Suprapubic skin (tissue), 4 donors: Measurements from ENCODE around the gene CRADD.

GRCh38 chr12:92131716-92132840 is 13.6 kb downstream of the BTG1 start:
- PRO-cap, result no peak
- RAMPAGE, long total RNA, 4 experiments, result no peak in any of the 4 experiments

- PRO-cap, result no peak
- RAMPAGE, long total RNA, 4 experiments, result no peak in any of the 4 experiments
These were observed 152.2 kb upstream of the BTG1 start for GRCh38 chr12:92297743-92298393.

DNA sequence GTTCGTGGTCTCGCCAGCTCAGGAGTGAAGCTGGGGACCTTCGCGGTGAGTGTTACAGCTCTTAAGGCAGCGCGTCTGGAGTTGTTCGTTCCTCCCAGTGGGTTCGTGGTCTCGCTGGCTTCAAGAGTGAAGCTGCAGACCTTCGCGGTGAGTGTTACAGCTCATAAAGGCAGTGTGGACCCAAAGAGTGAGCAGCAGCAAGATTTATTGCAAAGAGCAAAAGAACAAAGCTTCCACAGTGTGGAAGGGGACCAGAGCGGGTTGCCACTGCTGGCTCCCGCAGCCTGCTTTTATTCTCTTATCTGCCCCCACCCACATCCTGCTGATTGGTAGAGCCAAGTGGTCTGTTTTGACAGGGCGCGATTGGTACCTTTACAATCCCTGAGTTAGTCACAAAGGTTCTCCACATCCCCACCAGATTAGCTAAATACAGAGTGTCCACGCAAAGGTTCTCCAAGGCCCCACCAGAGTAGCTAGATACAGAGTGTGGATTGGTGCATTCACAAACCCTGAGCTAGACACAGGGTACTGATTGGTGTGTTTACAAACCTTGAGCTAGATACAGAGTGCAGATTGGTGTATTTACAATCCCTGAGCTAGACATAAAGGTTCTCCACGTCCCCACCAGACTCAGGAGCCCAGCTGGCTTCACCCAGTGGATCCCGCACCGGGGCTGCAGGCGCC is 260.3 kb upstream of the BTG1 start:
- PRO-cap, result no peak
- RAMPAGE, long total RNA, 4 experiments, result no peak in any of the 4 experiments

DNA sequence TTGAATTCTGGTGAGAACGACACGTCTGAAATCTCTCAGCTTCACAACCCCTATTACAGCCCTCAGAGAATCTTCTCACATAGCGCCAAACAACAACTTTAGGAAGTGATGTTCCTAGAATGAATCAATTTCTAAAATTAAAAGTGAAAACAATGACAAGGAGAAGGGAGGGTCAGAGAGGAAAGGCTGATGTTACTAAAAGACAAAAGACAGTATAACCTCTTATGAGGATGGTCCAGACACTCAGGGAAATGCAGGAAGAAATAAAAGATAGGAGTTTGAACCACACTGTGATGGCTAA is 270.8 kb upstream of the BTG1 start:
- PRO-cap, result no peak
- RAMPAGE, long total RNA, 4 experiments, result no peak in any of the 4 experiments

- PRO-cap, result no peak
- RAMPAGE, long total RNA, 4 experiments, result no peak in any of the 4 experiments
These were observed 155.8 kb upstream of the PLEKHG7 start for GRCh38 chr12:92547001-92547352.

GRCh38 chr12:92561371-92562027 is 141.3 kb upstream of the PLEKHG7 start:
- PRO-cap, result no peak
- RAMPAGE, long total RNA, 4 experiments, result no peak in any of the 4 experiments

- PRO-cap, result no peak
- RAMPAGE, long total RNA, 4 experiments, result start-site peak on the minus strand in 1 of 4 experiments, at chr12:92784957-92785047 at its widest, 10 reads per replicate
These were observed 82.1 kb downstream of the PLEKHG7 start for GRCh38 chr12:92784790-92785344.

DNA sequence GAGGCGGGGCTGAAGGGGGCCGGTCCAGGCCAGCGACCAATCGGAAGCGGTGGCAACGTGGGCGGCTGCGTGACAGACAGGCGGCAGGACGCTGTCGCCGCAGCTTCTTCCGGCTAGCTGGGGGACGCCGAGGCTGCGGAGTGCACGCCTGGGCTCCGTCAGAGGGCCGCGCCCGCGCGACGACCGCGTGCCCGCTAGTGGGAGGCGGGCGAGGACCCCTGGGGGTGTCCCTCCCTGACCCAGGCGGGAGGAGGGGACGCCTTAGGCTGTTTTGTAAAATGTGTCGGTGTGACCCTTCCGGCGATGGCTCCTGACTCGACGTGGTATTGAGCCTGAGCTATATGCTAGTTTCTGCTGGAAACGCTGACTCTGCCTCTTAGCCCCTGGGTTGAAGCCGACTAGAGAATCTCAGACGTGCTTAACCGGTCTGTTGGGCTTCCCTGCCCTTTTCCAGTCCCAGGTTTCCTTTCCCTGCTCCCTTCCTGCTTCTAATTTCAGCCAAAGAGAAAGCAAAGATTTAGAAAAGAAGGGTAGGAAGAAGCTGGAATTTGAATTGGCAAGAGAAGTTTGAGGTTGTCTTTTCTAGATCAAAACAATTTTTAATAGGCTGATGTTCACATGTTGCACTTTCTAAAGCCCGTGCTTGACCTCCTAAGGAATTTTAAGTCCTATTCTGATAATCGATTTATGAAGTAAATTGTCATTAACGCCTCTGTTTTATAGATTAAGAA is 472 bp upstream of the EEA1 start:
- PRO-cap, result bidirectional peak, plus-strand start at position 116 of the sequence, minus-strand start outside the sequence; bidirectional peak, plus-strand start at position 289 of the sequence, minus-strand start at position 312 of the sequence
- RAMPAGE, long total RNA, 4 experiments, result no peak in any of the 4 experiments

DNA sequence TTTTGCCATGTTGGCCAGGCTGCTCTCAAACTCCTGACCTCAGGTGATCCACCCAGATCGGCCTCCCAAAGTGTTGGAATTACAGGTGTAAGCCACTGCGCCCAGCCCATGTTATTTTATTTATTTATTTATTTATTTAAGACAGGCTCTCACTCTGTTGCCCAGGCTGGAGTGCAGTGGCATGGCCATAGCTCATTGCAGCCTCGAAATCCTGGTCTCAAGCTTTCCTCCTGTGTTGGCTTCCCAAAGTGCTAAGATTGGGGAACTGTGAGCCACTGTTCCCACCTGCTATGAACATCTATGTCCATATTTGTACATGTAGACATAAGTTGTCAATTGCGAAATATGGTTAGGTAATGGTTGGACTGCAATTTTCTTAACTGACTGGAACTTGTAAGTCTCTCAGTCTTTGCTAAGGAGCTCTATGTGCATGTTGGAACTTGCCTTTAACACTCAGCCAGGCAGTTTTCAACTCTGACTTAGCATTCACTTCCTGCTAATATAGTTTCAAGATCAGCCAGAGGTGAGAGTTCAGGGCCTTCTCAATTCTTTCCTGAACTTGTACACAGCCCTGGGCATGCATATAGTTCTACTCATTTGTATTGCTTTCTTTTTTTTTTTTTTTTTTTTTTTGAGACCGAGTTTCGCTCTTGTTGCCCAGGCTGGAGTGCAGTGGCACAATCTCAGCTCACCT is 44.5 kb upstream of the EEA1 start:
- PRO-cap, result no peak
- RAMPAGE, long total RNA, 4 experiments, result no peak in any of the 4 experiments

- PRO-cap, result no peak
- RAMPAGE, long total RNA, 4 experiments, result no peak in any of the 4 experiments
These were observed 87.9 kb upstream of the EEA1 start for GRCh38 chr12:93016983-93017313.

DNA sequence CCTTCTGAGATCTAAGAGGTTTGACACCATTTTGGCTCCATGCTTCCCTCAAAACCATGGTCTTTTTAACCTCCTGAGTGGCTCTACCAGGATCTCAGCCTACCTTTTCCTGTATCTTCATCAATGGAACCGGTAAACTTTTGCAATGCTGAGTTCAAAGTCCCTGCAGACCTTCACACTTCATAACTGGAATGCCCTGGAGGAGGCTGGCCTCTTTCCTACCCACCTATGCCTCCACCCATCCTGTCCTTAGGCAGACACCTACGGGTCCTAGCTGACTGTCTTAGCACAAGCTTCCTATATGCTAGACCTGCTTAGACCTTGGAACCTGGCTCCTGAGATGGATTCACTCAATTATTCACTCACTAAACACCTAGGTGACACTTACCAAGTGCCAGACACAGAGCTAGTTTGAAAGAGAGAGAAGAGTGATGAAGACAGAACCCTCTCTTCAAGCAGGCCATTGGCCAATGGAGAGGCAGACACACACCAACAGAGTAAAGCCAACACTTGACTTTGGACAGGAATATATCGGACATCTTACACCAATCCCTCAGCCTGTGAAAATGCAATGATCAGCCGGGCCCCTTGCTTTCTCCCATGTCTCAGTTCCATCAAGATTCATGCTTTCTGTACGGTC is 89.7 kb upstream of the EEA1 start:
- PRO-cap, result no peak
- RAMPAGE, long total RNA, 4 experiments, result no peak in any of the 4 experiments

- PRO-cap, result no peak
- RAMPAGE, long total RNA, 4 experiments, result no peak in any of the 4 experiments
These were observed 193.6 kb upstream of the EEA1 start for GRCh38 chr12:93122455-93123306.

DNA sequence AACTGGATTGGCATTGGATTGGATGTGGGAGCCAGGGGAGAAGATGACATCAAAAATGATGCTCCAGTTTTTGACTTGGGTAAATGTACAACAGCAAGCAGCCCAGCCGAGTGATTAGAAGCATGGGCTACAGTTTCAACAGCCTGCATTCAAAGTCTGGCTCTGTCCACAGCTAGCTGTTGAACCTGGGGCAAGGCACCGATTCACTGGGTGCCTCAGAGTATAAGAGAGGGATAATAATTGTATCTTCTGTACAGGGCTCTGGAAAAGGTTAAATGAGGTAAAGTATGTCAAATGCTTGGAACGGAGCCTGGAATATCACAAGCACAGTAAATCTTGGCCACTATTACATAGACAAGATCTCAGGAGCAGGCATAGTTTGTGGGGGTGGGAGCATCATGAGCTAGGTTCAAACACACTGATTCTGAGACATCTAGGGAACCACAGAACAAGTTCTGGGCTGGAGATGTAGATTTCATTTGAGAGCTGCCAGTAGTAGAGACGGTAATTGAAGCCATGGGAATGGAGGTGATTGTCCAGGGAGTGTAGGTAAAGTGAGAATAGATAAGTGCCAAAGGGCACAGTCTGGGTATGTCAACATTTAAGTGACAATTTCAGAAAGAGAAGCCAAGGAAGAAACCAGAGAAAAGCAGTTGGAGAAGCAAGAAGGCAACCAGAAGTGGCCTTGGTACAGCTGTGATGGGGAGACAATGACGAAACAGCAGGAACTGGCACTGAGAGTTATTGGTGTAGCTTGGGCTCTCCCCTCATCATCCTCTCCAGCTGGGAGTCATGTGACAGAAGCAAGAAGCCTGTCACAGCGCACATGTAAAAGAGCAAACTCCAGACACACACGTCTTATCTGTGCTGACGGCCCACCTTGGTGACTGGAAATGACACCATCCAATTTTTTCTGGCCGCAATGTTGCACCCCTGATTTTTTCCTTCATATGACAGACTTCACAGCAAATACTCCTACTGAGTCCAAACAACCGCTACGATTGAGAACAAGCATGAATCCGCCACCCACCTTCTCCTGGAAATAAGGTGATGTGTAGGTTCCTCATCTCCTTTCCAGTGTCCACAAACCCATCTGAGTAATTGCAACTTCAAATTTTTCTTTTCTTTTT is 203.4 kb upstream of the NUDT4 start:
- PRO-cap, result no peak
- RAMPAGE, long total RNA, 4 experiments, result no peak in any of the 4 experiments

DNA sequence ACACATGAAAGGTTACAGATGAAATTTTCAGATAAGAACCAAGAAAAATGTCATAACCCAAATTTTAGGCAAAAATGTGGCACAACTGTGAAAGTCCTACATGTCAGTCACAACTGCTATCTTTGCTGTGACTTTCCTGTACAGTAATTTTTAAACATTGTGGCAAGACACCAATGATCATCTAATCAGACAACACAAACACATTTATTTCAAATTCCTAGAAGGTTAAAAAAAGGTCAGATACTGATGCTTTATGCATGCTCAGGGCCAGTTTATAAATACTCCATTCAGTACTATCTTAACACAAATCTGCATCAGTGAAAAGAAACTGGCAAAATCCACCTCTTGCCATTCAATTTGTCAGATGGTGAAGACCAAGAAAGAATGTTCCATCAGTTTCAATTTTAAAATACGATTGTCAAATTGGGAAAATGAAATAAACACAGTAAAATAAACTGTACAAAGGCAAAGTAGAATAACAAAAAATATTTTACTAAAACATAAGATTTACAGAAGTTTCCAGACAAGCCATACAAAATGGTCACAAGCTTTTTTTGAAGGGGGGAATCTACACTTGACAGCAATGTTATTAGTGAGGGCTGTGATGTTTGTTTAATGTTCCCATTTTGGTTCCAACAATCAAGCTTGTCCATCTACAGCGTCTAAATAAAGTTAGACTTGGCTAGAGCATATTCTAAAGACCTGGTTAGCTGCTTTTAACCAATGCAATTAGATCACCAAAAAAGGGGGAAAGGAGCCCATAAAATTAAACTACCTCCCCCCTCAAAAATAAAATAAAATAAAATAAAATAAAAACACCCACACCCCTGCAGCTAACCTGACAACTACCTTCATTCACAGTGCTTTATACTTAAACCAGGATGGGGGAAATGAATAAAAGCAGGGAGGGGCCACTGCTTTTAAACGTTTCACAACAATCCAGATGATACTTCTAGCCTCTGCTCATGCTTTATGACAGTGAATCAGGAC is 31.5 kb downstream of the NUDT4 start:
- PRO-cap, result no peak
- RAMPAGE, long total RNA, 4 experiments, result no peak in any of the 4 experiments

- PRO-cap, result no peak
- RAMPAGE, long total RNA, 4 experiments, result no peak in any of the 4 experiments
These were observed 29.4 kb downstream of the UBE2N start for GRCh38 chr12:93412254-93412818.

- PRO-cap, result no peak
- RAMPAGE, long total RNA, 4 experiments, result no peak in any of the 4 experiments
These were observed 3.0 kb upstream of the SOCS2 start for GRCh38 chr12:93569320-93570113.

DNA sequence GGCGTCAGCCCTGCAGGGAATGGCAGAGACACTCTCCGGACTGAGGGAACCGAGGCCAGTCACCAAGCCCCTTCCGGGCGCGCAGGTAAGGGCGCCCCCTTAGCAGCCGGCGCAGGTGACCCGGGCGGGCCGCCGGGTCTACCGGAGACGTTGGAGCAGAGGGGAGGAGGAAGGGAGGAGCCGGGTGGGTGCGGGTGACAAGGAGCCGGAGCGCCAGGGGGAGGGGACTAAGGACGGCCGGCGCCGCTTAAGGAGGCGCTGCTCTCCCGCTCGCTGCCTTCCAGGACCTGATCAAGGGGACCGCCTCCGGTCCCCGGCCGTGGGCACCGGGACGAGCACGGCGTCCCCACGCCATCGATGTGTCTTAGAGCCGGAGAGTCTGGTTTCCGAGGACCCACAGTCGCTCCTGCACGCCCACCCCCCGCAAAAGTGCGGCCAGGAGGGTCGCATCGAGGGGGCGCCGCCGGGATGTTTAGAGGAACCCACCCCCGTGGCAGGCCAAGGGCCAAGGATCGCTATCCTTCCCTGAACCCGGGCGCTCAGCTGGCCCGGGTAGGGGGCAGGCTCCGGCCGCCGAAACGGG is 2.3 kb upstream of the SOCS2 start:
- PRO-cap, result bidirectional peak, plus-strand start at position 230 of the sequence, minus-strand start at position 175 of the sequence
- RAMPAGE, long total RNA, 4 experiments, result no peak in any of the 4 experiments

- PRO-cap, result bidirectional peak, plus-strand start at chr12:93677571, minus-strand start at chr12:93677299; unidirectional peak, minus-strand start at chr12:93677939
- RAMPAGE, long total RNA, 4 experiments, result start-site peak on the plus strand in 4 of 4 experiments, at chr12:93677360-93677483 at its widest, 5 to 53 reads per replicate
These were observed at the start of gene CRADD for GRCh38 chr12:93677011-93678189. Gene CRADD, plus strand, starts transcription at chr12:93677375.

GRCh38 chr12:93682821-93683545 is 5.8 kb downstream of the CRADD start:
- PRO-cap, result no peak
- RAMPAGE, long total RNA, 4 experiments, result no peak in any of the 4 experiments

- PRO-cap, result no peak
- RAMPAGE, long total RNA, 4 experiments, result no peak in any of the 4 experiments
These were observed 37.3 kb downstream of the CRADD start for GRCh38 chr12:93714407-93715015.